ENCODE measurements around a stretch of chr12.

- PRO-cap, 4 experiments = no peak in any of the 4 experiments
- RAMPAGE, long total RNA, 2 experiments = no peak in any of the 2 experiments
- RRBS = no CpG with 5 or more reads among the region's 13 CpGs
Observed at GRCh38 chr12:164013-164675, 49.8 kb downstream of the SLC6A12 start.

- PRO-cap, 4 experiments = no peak in any of the 4 experiments
- RAMPAGE, long total RNA, 2 experiments = no peak in any of the 2 experiments
- RRBS = no CpG with 5 or more reads among the region's 5 CpGs
Observed at GRCh38 chr12:292536-293321, 30.1 kb upstream of the SLC6A13 start.

DNA sequence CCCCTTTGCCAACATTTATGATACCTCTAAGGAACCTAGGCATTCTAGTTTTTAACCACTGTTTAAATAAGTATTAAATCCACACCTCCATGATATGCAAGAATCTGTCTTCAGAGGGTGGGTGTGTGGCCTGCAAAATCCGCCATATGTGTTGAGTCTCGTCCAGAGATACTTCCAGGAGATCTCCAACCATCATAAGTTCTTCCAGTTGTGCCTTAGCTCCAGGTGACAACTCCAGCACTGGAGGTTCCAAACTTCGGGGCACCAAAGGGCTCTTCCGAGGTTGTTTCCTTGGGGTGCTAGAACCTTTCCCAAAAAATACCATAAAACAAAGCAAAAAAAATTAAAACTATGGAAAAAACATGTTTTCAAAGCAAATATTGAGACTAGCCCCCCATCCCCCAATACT lies 32.9 kb upstream of the SLC6A13 start:
- PRO-cap, 4 experiments = no peak in any of the 4 experiments
- RAMPAGE, long total RNA, 2 experiments = start-site peak on the minus strand in 1 of 2 experiments, centred at position 201 of the sequence, 36 reads per replicate
- RRBS = no CpG with 5 or more reads among the region's 4 CpGs

GRCh38 chr12:372110-372681 lies 16.9 kb downstream of the KDM5A start:
- PRO-cap, 4 experiments = no peak in any of the 4 experiments
- RAMPAGE, long total RNA, 2 experiments = no peak in any of the 2 experiments
- RRBS = no CpG with 5 or more reads among the region's 1 CpG

DNA sequence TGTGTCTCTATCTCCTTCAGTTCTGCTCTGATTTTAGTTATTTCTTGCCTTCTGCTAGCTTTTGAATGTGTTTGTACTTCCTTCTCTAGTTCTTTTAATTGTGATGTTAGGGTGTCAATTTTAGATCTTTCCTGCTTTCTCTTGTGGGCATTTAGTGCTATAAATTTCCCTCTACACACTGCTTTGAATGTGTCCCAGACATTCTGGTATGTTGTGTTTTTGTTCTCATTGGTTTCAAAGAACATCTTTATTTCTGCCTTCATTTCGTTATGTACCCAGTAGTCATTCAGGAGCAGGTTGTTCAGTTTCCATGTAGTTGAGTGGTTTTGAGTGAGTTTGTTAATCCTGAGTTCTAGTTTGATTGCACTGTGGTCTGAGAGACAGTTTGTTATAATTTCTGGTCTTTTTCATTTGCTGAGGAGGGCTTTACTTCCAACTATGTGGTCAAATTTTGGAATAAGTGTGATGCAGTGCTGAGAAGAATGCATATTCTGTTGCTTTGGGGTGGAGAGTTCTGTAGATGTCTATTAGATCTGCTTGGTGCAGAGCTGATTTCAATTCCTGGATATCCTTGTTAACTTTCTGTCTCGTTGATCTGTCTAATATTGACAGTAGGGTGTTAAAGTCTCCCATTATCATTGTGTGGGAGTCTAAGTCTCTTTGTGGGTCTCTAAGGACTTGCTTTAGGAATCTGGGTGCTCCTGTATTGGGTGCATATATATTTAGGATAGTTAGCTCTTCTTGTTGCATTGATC lies 15.4 kb downstream of the KDM5A start:
- PRO-cap, 4 experiments = no peak in any of the 4 experiments
- RAMPAGE, long total RNA, 2 experiments = no peak in any of the 2 experiments
- RRBS = no CpG with 5 or more reads among the region's 2 CpGs

DNA sequence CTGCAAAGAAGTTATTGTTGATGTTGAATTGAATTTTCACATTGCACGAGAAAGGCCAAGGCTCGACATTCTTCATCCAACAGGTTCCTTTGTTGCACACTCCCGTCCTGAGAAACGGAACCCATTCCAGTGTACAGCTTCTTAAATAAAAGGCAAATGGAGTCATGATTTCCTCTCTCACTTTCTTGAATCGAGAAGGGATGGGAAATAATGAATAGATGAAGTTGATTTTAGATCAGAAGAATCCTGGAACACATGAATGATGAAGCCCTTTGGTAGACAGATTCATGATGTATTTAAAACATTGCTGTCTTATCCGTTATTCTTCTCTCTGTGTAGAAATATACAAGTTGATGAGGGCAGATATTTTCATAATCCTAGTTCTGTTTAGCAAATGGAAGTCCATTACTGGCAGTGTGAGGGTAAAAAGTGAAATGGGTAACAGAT lies 17.7 kb downstream of the B4GALNT3 start:
- PRO-cap, 4 experiments = no peak in any of the 4 experiments
- RAMPAGE, long total RNA, 2 experiments = no peak in any of the 2 experiments
- RRBS = no CpG with 5 or more reads among the region's 6 CpGs

DNA sequence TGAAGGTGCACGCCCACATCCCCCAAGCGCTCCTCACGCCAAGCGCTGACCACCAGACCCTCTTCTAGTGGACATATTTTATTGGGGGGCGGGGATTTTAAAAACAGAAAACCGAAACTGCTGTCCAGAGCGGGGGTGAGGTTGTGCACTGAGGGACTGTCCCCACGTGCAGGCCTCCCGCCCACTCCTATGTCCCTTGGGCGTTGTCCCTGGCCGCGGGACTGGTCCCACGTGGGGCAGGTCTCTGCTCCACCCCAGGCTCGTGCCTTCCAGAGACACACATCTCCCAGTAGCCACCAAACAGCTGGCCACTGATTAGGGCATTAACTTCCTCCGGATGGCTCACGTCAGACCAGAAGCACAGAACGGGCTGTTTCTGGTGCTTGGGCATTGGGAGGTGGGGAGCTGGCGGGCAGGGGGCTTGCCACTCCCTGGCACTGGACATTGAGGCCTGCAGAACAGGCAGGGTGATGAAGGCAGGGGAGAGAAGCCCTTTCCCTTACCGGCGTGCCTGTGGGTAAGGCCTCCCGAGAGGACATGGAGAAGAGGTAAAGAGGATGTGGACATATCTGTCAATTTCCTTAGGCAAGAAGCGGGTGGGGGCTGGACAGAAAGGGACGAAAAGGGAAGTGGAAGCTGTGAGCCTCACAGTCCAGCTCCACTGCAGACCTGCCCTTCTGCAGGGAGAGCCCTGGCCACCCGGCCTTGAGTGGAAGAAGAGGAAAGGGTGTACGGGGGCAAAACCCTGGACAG lies 101.3 kb downstream of the NINJ2 start:
- PRO-cap, 4 experiments = peak in 1 of 4 experiments; most common plus-strand start position 350 of the sequence (in 1)
- RAMPAGE, long total RNA, 2 experiments = no peak in any of the 2 experiments
- RRBS = no CpG with 5 or more reads among the region's 25 CpGs

- PRO-cap, 4 experiments = peak in 4 of 4 experiments; most common plus-strand start chr12:570627 (in 2); most common minus-strand start chr12:570546 (in 3)
- RAMPAGE, long total RNA, 2 experiments = no peak in any of the 2 experiments
- RRBS = 5% methylated on average over 10 of the region's 37 CpGs
Observed at GRCh38 chr12:570414-571446, 92.5 kb downstream of the NINJ2 start.

DNA sequence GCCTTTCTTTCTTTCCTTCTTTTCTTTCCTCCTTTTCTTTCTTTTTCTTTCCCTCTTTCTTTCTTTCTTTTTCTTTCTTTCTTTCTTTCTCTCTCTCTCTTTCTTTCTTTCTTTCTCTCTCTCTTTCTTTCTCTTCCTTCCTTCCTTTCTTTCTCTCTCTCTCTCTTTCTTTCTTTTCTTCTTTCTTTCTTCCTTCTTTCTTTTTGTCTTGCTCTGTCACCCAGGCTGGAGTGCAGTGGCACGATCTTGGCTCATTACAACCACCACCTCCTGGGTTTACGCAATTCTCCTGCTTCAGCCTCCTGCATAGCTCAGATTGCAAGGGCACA lies 52.1 kb downstream of the NINJ2 start:
- PRO-cap, 4 experiments = no peak in any of the 4 experiments
- RAMPAGE, long total RNA, 2 experiments = no peak in any of the 2 experiments
- RRBS = no CpG with 5 or more reads among the region's 2 CpGs

DNA sequence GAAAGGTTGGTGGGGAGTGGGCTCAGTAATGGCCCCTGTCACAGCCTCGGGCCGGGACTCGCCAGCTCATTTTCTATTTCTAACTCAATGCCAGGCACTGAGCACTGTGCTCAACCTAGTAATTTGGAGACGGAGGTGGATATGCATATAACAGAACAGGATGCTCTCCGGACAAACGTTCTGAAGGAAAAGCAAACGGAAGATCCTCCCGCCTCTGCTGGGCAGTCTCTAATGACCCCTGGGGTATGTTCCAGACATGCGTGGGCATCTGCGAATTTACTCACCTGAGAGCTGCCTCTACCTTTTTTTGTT lies 32.2 kb downstream of the NINJ2 start:
- PRO-cap, 4 experiments = no peak in any of the 4 experiments
- RAMPAGE, long total RNA, 2 experiments = no peak in any of the 2 experiments
- RRBS = 23% methylated on average over 3 of the region's 10 CpGs

GRCh38 chr12:672053-672351 lies 8.8 kb upstream of the NINJ2 start:
- PRO-cap, 4 experiments = no peak in any of the 4 experiments
- RAMPAGE, long total RNA, 2 experiments = no peak in any of the 2 experiments
- RRBS = no CpG with 5 or more reads among the region's 3 CpGs

- PRO-cap, 4 experiments = no peak in any of the 4 experiments
- RAMPAGE, long total RNA, 2 experiments = no peak in any of the 2 experiments
- RRBS = no CpG with 5 or more reads among the region's 10 CpGs
Observed at GRCh38 chr12:958489-959314, 9.2 kb upstream of the RAD52 start.

GRCh38 chr12:990291-991000 lies 577 bp upstream of the ERC1 start:
- PRO-cap, 4 experiments = peak in 3 of 4 experiments; most common plus-strand start chr12:990407 (in 3); most common minus-strand start chr12:990411 (in 1)
- RAMPAGE, long total RNA, 2 experiments = start-site peak on the minus strand in 1 of 2 experiments, at chr12:990782-990786 at its widest, 20 reads per replicate
- RRBS = no CpG with 5 or more reads among the region's 63 CpGs

DNA sequence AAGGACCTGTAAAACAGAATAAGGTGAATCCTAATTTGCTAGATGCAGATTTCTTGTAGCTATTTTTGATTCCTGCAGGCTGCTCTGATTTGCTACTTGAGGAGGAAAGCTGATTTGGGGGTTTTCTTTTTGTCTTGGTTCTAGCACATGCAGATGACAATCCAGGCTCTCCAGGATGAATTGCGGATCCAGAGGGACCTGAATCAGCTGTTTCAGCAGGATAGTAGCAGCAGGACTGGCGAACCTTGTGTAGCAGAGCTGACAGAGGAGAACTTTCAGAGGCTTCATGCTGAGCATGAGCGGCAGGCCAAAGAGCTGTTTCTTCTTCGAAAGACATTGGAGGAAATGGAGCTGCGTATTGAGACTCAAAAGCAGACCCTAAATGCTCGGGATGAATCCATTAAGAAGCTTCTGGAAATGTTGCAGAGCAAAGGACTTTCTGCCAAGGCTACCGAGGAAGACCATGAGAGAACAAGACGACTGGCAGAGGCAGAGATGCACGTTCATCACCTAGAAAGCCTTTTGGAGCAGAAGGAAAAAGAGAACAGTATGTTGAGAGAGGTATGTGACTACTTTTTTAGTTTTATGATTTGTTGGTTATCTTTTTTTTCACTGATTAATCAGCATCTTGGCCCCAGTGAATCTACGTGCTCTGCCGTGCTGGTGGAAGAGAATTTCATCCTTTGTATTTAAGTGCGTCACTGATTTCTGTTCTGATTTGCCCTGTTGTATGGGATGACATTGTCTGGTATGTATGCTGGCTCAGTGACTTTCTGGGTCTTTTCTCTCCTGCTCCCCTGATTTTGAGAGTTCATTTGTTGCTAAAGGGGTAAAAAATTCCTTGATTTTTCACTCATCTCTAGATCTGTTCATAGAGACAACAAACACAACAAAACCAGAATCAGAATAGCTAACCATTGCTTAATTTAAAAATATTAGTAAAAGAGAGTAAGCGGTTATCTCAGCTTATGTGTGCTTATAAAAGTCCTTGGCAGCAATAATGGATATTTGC lies 92.3 kb downstream of the ERC1 start:
- PRO-cap, 4 experiments = no peak in any of the 4 experiments
- RAMPAGE, long total RNA, 2 experiments = start-site peak on the plus strand in 1 of 2 experiments, centred at positions 152 to 542 of the sequence, 24 to 34 reads per replicate
- RRBS = no CpG with 5 or more reads among the region's 13 CpGs

DNA sequence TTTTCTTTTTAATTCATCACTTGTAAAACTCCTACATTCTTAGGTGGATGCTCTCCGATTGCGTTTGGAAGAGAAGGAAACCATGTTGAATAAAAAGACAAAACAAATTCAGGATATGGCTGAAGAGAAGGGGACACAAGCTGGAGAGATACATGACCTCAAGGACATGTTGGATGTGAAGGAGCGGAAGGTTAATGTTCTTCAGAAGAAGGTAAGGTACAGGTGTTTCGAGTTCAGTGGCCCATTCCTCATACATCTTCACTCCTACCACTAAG lies 150.5 kb downstream of the ERC1 start:
- PRO-cap, 4 experiments = no peak in any of the 4 experiments
- RAMPAGE, long total RNA, 2 experiments = start-site peak on the plus strand in 1 of 2 experiments, centred at position 155 of the sequence, 73 reads per replicate
- RRBS = no CpG with 5 or more reads among the region's 4 CpGs

- PRO-cap, 4 experiments = no peak in any of the 4 experiments
- RAMPAGE, long total RNA, 2 experiments = no peak in any of the 2 experiments
- RRBS = no CpG with 5 or more reads among the region's 6 CpGs
Observed at GRCh38 chr12:1473855-1474572, 120.4 kb downstream of the FBXL14 start.

- PRO-cap, 4 experiments = no peak in any of the 4 experiments
- RAMPAGE, long total RNA, 2 experiments = no peak in any of the 2 experiments
- RRBS = no CpG with 5 or more reads among the region's 18 CpGs
Observed at GRCh38 chr12:1488705-1489569, 105.4 kb downstream of the FBXL14 start.

GRCh38 chr12:1639616-1640182 lies 10.7 kb downstream of the WNT5B start:
- PRO-cap, 4 experiments = no peak in any of the 4 experiments
- RAMPAGE, long total RNA, 2 experiments = no peak in any of the 2 experiments
- RRBS = 85% methylated on average over 24 of the region's 43 CpGs

DNA sequence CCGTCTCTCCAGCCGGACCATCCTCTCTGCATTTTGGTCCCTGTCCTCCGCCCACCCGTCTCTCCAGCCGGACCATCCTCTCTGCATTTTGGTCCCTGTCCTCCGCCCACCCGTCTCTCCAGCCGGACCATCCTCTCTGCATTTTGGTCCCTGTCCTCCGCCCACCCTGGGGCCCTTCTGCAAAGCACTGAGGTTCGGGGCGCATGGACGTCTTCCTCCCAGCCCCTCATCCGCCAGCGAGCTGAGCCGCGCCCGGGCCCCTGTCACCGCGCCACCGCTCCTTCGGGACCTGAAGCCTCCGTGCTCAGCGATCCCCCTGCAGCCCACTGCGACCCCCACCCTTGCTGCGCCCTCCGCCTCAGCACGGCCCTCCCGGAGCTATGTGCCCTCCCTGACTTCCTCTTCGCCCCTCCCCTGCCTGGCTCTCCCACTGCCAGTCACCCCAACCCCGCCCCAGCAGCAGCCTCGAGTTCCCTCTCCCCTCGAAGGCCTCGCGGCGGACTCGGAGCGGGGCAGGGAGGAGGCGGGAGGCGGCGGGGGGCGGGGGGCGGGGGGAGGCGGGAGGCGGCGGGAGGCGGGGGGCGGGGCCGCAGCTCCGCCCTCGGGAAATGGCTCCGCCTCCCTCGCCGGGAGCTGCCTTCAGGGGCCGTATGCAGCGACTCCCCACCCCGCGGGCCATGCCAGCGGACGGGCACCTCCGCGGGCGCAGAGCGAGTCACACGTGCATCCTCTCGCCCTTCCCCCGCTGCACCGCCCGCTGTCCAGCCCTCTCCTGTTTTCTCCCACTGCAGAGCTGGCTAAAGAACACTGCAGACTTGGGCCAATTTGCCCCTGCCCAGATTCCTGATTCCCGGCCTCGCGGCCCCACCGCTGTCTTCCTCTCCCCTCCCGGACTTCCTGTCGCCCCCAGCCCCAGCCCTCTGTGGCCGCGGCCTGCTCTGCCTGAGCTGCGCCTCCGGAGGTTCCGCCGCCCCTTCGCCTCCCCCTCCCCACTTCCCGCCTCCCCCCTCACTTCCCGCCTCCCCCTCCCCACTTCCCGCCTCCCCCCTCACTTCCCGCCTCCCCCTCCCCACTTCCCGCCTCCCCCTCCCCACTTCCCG lies 29.2 kb upstream of the ADIPOR2 start:
- PRO-cap, 4 experiments = peak in 4 of 4 experiments; most common plus-strand start position 785 of the sequence (in 4); most common minus-strand start position 504 of the sequence (in 4)
- RAMPAGE, long total RNA, 2 experiments = no peak in any of the 2 experiments
- RRBS = 4% methylated on average over 19 of the region's 87 CpGs

- PRO-cap, 4 experiments = no peak in any of the 4 experiments
- RAMPAGE, long total RNA, 2 experiments = no peak in any of the 2 experiments
- RRBS = no CpG with 5 or more reads among the region's 4 CpGs
Observed at GRCh38 chr12:1670855-1671399, 19.9 kb upstream of the ADIPOR2 start.

All from uterus (tissue), 7 donors.